Fallopian tube (tissue), 1 donor: ENCODE measurements around a stretch of chr11.

DNA sequence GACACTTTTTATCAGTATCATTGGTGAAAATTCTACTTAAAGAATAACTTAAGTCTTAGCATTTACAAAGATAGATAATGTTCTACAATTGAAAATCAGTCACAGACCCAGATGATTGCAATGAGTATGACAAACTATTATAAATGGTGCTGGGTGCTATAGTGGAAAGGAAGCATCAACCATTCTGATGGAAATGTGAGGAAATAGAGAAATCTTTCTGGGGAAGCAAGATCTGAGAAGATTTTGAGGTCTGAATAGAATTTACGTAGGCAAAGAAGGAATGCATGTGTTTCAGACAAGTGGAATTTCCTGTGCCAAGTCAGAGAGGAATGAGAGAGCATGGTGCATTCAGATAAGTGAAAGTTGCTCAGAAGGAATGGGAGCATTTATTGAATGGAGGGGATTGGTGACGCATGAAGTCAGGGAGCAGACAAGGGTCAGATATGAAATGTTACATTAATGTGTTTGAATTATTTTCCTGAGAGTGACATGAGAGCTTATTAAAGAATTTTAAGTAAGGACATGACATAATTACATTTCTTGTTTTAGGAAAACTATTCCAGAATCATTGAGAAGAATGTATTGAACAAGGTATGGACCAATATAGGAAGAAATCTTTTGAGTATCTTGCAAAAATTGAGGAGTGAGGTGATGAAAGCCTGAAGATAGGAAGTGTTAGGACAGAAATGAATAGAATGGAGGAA is 725.5 kb downstream of the METTL15 start:
- PRO-cap: no peak

DNA sequence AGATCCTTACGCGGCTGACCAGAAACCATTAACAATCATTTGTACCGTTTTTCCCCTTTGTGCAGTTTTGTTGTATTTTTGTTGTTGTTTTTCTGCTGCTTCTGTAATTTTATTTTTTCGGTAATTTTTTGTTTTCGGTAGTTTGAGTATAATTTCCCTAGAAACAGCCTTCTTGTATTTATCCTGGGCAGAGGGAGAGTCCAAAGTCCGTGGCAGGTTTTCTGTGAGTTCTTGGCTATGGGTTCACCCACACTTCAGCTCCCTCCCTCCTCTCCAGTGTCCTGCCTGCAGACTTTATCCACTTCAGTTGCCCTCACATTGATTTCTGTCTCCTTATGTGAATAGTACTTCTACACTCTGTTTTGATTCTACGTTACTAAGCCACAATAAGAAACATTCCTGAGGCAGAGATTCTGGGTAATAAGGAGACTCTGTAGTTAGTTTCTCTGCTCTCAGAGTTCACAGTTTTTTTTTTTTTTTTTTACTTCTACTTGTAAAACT is 868.5 kb downstream of the METTL15 start:
- PRO-cap: no peak

DNA sequence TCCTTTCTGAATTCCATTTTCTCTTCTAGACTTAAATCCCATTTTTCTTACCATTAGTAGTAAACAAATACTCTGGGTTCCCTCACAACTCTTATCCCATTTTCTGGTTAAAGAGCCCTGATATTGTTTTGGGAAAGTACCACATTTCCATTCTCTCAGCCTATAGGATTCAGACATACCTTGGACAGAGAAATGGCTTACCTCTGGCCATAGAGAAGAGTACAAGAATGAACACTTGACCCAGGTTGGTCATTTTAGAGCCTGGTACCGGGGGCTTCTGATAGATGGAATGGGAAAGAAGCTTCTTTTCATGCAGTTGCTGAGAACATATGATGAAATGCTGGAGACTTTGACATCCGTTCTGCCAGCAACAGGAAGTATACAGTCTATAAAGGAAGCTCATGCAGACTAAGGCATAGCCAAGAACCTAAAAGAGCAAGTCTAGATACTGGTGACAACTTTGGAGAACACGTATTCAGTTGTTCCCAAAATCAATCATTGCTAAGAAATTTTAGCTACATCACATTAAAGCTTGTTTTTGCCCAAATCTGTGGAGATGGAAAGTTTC is 894.5 kb downstream of the METTL15 start:
- PRO-cap: no peak

DNA sequence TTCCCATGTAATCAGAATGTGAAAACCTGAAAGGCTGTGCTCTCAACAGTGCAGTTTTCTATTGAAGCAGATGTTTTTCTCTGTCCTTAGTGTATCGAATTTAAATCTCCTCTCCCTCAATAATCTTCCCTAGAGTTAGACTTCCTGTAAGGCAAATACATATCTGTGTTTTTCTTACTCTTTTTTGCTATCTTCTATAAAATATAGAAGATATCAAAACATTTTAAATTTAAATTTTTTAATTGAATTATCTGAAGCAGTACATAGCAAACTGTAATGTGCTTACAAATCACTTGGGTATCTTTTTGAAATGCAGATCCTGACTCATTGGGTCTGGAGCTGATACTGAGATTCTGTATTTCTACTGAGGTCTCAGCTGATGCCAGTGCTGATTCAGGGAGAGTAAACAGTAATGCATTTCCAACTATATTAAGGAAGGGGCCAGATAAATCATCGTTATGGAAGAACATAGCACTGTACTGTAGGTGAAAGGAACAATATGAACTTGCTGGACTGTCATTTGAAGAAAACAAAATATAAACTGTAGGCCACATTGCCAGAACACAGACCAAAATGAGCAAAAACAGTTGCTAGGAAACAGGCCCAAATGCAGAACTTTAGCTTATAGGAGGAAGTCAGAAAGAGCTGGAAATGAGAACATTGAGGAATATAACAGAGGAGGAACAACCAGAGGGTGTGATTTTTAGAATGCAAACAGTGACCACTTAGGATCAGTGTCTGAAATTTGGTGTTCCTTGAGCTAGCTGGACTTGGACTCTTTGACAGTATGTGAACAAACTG is 3.2 kb downstream of the ARL14EP start:
- PRO-cap: no peak

- PRO-cap: no peak
Measured at GRCh38 chr11:30992197-30992880, 377.2 kb downstream of the DCDC1 start.

GRCh38 chr11:31145102-31145568 is 224.4 kb downstream of the DCDC1 start:
- PRO-cap: no peak

DNA sequence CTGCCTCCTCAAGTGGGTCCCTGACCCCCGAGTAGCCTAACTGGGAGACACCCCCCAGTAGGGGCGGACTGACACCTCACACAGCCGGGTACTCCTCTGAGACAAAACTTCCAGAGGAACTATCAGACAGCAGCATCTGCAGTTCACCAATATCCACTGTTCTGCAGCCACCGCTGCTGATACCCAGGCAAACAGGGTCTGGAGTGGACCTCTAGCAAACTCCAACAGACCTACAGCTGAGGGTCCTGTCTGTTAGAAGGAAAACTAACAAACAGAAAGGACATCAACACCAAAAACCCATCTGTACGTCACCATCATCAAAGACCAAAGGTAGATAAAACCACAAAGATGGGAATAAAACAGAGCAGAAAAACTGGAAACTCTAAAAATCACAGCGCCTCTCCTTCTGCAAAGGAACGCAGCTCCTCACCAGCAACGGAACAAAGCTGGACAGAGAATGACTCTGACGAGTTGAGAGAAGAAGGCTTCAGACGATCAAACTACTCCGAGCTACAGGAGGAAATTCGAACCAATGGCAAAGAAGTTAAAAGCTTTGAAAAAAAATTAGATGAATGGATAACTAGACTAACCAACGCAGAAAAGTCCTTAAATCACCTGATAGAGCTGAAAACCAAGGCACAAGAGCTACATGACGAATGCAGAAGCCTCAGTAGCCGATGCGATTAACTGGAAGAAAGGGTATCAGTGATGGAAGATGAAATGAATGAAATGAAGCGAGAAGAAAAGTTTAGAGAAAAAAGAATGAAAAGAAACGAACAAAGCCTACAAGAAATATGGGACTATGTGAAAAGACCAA is 69.5 kb downstream of the PAX6 start:
- PRO-cap: no peak

GRCh38 chr11:32102951-32103621 is 12.2 kb downstream of the RCN1 start:
- PRO-cap: no peak

GRCh38 chr11:32120976-32121343 is 30.1 kb downstream of the RCN1 start:
- PRO-cap: no peak

DNA sequence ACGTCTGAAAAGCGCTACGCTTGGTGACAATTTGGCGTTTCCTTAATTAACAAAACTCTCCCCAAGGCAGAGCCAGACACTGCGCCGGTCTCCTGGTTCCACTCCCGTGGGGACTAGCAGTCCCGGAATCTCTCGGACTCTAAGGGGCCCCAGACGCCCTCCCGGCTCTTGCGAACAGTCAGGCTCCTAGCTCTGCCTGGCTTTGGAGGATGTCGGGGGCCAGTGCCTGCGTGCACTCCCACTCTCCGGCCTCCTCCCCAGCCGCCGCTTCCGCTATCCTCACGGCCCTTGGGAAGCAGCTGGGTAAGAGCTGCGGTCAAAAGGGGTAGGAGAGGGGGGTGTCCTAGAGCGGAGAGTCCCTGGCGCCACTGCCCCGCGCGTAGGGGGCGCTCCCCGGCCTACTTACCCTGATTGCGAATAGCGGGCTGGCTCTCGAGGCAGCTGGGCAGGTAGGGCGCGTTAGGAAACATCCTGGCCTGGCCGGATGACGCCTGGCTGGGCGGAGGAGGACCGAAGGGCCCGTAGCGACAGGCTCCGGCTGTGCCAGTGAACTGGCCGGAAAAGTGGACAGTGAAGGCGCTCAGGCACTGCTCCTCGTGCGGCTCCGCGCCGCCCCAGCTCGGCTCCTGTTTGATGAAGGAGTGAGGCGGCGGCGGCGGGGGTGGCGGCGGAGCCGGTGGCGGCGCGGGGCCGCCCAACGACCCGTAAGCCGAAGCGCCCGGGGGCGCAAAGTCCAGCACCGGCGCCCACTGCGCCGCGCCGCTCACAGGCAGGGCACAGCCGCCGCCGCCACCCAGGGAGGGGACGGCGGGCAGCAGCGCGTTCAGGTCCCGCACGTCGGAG is 824 bp downstream of the WT1 start:
- PRO-cap: bidirectional peak, plus-strand start at position 410 of the sequence, minus-strand start at position 281 of the sequence

DNA sequence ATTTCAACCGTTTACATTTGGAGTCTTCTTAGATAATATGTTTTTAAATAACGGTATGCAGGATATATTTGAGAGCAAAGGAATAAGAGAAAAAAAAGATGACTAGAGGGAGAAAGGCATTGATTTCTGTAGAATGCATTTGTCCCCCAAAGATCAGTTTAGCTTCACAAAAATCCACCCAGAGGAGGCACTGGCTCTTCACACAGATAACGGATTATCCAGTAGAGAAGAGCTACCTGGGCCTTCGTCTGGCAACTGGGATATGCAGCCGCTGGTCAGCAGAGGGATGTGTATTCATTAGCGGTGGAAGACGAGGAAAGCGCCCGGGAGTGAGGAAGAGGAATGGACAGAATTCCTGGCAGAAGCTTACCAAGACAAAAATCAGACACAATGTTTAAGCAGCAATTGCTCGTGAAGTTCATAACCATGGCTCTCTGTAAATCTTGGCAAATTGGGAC is 5.6 kb upstream of the WT1 start:
- PRO-cap: bidirectional peak, plus-strand start at position 259 of the sequence, minus-strand start at position 262 of the sequence

GRCh38 chr11:32450193-32450897 is 15.0 kb upstream of the WT1 start:
- PRO-cap: no peak

GRCh38 chr11:33731969-33732168 is 4.4 kb downstream of the CD59 start:
- PRO-cap: no peak

GRCh38 chr11:33772246-33772838 is 2.0 kb downstream of the FBXO3 start:
- PRO-cap: no peak

GRCh38 chr11:33868773-33869321 is 23.0 kb downstream of the LMO2 start:
- PRO-cap: no peak

DNA sequence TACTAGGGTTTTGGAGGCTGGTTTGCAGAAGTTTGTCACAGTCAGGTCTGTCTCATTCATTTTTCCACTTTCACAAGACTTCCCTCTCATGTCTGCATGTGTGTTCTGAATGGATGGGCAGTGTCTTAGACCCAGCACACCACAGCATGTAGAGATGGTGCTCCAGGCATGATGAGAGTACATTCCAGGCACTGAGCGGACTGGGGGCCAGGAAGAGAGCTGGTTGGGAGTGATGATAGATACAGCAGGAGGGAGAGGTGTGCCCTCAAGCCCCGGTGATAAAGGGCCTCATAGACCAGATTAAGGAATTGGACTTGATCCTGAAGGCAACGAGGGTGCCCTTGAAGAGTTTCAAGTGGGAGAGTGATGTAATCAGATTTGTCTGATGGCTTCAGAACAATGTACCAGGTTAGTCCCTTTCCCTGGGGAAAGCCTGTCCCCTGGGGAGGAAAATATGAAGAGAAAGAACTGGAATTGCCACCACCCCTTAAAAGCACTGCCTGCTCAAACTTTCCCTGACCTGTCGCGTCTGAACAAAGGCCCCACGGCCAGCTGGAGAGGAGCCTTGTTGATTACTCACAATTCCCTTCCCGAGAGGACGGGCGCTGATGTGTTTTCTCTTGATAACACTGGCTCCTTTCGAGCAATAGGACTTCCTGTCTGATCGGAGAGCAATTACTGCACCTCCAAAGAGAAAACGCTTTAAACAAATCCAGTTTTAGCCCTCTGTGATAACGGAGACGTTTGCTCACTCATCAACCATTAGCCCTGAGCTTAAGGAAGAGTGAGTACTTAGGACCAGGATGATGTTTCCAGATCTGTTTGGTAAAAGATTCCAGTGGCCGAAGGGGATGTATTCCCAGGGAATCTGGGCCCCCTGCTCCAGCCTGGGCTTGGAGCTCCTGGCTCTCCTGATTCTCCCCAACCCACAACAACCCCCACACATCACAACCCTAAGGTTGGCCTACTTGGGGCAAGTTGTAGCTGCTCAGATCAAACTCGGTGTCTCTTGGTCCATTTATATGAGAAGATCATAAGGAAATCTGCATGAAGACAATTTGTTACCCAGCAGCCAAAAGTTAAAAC is 45.3 kb upstream of the LMO2 start:
- PRO-cap: no peak

- PRO-cap: no peak
Measured at GRCh38 chr11:33941461-33942147, 49.7 kb upstream of the LMO2 start.

GRCh38 chr11:33997555-33997983 is 54.0 kb upstream of the CAPRIN1 start:
- PRO-cap: no peak

DNA sequence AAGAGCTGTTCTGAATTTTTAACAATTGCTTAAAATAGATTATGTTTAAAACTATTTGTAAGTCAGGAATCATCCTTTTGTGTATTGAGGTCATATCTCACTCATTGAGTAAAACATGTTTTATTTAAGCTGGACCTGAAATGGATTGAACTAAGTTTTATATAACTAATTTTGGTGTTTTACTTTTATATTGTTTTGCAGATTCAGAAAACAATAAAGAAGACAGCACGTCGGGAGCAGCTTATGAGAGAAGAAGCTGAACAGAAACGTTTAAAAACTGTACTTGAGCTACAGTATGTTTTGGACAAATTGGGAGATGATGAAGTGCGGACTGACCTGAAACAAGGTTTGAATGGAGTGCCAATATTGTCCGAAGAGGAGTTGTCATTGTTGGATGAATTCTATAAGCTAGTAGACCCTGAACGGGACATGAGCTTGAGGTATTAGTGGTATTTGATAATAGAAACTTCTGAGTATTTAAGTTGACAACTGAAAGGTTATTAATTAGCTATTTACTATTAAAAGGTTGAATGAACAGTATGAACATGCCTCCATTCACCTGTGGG is 24.6 kb downstream of the CAPRIN1 start:
- PRO-cap: no peak

DNA sequence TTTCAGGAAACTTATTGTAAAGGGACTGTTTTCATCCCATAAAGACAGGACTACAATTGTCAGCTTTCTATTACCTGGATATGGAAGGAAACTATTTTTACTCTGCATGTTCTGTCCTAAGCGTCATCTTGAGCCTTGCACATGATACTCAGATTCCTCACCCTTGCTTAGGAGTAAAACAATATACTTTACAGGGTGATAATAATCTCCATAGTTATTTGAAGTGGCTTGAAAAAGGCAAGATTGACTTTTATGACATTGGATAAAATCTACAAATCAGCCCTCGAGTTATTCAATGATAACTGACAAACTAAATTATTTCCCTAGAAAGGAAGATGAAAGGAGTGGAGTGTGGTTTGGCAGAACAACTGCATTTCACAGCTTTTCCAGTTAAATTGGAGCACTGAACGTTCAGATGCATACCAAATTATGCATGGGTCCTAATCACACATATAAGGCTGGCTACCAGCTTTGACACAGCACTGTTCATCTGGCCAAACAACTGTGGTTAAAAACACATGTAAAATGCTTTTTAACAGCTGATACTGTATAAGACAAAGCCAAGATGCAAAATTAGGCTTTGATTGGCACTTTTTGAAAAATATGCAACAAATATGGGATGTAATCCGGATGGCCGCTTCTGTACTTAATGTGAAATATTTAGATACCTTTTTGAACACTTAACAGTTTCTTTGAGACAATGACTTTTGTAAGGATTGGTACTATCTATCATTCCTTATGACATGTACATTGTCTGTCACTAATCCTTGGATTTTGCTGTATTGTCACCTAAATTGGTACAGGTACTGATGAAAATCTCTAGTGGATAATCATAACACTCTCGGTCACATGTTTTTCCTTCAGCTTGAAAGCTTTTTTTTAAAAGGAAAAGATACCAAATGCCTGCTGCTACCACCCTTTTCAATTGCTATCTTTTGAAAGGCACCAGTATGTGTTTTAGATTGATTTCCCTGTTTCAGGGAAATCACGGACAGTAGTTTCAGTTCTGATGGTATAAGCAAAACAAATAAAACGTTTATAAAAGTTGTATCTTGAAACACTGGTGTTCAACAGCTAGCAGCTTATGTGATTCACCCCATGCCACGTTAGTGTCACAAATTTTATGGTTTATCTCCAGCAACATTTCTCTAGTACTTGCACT is 5.6 kb upstream of the NAT10 start:
- PRO-cap: unidirectional peak, plus-strand start at position 336 of the sequence